Myometrial cell (primary cell): ENCODE results near the genes TMEM225, OR8B3, SPA17, CCDC15 and CHEK1.

- RAMPAGE, long total RNA, result no peak
Measured at GRCh38 chr11:123195638-123196658, 900 bp upstream of the CLMP start.

- RAMPAGE, long total RNA, result no peak
Measured at GRCh38 chr11:123299113-123299451, 104.0 kb upstream of the CLMP start.

DNA sequence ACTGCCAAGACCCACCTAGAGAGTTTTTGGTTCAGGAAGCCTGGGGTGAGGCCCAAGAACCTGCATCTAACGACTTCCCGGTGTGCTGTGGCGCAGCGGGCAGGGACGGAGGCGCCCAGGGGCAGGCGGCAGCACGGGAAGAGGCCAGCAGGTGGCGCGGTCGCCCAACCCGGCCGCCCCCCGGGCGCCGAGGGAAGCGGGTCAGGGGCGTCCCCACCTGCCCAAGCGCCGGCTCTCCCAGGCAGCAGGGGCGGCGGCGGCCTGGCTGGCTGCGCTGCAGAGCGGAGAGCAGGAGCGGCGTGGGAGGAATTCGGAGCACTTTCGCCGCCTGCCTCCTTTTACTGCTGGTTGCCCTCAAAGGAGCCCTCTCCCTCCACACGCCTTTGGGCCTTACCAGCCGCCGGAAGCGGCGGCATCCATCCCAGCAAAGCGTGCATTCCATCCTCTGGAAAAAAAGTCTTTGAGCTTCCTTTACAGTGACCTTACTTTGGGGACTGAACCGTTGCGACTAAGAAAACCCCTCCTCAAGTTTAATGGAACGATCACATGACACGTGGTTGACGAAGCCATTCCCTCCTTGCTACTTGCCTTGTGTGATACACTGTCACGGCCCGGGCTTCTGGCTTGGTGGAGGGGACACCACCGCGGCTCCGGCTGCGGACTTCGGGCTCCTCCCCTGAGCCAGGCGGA, 106.8 kb upstream of the CLMP start:
- RAMPAGE, long total RNA, result no peak

DNA sequence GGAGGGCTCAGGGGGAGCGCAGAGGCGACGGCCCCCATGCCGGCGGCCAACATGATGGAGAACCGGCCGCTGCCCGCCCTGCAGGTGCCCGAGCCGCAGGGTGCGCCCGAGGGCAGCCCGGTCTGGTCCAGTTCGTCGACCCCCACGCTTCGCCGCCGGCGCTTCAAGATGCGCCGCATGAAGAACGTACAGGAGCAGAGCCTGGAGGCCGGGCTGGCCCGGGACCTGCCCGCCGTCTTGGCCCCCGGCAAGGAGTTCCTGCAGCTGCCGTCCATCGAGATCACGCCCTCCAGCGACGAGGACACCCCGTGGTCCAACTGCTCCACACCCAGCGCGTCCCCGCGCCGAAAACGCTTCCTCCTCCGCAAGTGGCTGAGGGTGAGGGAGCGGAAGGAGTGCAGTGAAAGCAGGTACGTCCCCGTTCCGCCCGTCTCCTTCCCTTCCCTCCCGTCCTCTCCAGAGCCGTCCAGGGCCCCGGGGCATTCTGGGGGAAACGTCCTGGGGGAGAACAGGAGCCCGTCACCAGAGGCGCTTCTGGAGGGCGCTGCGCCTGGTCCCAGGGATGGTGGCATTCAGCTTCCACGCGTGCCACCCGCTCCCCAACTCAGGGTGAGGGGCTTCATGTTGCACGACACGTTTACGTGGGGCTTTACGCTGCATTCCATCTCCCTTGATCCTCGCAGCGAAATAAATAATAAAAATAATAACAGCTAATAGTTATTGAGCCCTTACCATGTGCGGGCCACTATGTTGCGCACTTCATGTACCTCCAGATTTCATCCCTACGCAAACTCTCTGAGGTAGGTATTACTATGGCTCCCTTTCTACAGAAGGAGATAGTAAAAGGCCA, 913 bp downstream of the GRAMD1B start:
- RAMPAGE, long total RNA, result no peak

GRCh38 chr11:123518543-123519803, 88.9 kb downstream of the GRAMD1B start:
- RAMPAGE, long total RNA, result no peak

GRCh38 chr11:123590190-123591302, 63.9 kb downstream of the SCN3B start:
- RAMPAGE, long total RNA, result no peak

GRCh38 chr11:123734185-123735019, 7.1 kb downstream of the ZNF202 start:
- RAMPAGE, long total RNA, result no peak

DNA sequence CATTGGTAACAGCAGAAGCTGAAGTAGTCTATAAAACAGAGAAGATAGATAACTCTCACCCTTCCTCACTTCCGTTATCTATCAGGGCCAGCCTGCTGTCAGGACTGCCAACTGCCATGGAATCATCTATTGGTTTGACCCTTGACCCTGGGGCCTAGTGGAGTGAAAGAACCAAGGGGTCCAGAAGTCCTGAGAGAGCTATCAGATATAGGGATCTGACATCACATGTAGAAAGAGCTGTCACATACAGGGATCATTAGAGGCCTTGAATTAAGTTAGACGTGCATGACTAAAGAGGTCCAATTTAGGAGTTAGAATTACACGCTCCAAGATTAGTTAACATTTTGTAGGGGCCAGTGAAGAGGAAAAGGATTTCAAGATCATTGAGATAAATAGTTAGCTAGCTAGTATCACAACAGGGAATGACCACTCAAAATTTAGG, at the start of gene TMEM225:
Gene TMEM225 (minus strand): TSS at position 136 of the 442 bp plus-strand sequence.
- RAMPAGE, long total RNA, result no peak

DNA sequence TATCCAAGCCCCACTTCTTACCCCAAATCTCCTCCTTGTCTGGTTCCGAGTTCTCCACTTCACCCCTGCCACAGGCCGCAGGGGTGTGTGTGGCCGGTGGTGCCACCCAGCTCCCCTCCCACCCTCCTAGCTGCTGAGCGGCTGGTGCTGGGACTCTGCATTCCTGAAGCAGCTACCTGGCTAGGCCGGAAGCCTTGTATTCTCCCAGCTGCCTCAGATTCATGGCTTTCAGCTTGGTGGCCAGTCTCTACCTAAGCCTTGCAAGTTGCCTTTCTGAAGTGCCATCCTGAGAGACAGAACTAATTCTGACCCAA, 690 bp downstream of the VWA5A start:
- RAMPAGE, long total RNA, result no peak

DNA sequence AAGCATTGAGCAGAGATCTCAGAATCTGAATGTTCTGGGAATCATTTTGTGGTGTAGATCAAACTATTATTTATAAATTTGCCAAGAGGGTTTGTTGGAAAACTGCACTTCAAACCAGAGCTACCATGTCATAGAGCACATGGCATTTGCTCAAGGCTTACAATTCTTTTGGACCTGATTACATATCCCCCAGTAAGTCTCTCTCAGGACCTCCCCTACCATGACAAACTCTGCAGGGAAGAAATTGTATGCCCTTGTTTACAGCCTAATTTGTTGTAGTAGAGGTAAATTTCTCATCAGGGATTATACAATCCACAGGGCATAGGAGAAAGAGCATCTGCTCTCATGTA, at the start of gene OR8B3:
Gene OR8B3 (minus strand): TSS at position 198 of the 350 bp plus-strand sequence.
- RAMPAGE, long total RNA, result no peak

- RAMPAGE, long total RNA, result start-site peak on the minus strand at chr11:124673712-124673732, 22 and 18 reads in 2 replicates; start-site peak on the plus strand at chr11:124673893-124673929, 1,199 and 1,199 reads in 2 replicates
Measured at GRCh38 chr11:124673651-124674530, at the start of gene SPA17. TSS of gene SPA17 (plus strand) at chr11:124673904.

DNA sequence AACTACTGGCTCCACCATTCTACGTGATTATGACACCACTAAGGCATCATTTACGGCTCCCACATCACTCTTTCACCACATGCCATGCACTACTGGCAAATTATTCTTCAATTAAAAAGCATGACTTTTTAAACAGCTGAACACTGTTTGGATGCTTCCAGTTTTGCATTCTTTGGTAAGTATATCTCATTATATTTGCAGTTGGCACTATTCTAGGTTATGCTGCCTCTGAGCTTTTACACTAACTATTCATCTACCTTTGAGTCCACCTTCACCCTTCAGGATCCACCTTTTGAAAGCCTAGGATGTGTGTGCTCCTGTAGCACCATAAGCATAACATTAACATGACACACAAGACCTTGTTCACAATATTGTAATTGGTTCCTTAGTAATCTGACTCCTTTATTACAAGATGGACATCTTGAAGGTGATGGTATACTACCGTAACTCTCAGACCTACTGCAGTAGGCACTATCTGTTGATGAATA, 7.9 kb downstream of the MSANTD2 start:
- RAMPAGE, long total RNA, result no peak

GRCh38 chr11:124799296-124800266, 625 bp downstream of the MSANTD2 start:
- RAMPAGE, long total RNA, result no peak

GRCh38 chr11:124879661-124880635, 14.7 kb downstream of the ROBO3 start:
- RAMPAGE, long total RNA, result no peak

DNA sequence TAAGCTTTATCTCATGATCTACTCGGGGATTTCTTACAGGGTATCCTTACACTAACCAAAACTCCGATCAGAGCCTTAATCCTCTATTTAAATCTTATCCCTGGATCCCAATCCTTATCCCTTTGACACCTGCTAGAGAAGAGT, 262 bp upstream of the ROBO4 start:
- RAMPAGE, long total RNA, result no peak

DNA sequence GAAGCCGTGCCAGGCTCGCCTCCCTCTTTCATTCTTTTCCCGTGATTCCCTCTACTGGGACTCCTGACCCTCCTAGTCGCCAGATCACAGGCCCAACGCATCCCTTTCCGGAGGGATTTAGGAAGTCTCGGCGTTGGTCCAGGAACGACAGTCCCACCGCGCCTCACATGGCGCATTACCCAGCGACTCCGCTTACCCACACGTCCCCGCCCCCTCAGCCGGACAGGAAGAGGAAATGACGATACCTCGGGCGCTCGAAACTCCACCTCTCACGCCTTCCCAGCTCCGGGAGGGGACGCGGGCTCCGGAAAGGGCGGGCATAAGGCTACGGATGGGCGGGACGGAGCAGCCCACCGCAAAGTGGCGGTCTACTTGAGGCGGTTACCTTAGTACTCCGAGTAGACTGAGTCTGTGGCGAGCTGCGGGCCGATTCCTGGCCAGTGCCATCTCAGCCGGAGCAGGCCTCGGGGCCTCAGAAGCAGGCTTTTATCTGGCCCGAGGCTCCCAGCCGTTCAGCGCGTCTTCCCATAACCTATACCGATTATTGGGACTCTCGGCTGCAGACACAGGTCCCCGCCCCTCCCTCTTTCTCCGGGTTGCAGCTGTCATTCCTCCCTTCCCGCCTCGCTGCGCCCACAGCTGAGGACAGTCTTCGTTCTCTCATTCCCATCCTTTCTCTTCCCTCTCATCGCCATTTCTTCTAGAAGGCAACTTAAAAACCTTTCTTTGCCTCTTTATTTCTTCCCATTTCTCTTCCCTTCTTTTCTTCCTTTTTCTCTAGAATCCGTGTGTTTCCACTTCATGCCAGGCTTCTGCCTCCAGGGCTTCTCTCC, at the start of gene CCDC15:
Gene CCDC15 (plus strand): TSS at position 401 of the 833 bp plus-strand sequence.
- RAMPAGE, long total RNA, result start-site peak on the plus strand centred at position 357 of the sequence, 91 bp wide, 57 and 64 reads in 2 replicates

GRCh38 chr11:125163236-125164372, 947 bp upstream of the PKNOX2 start:
- RAMPAGE, long total RNA, result no peak

GRCh38 chr11:125253913-125254390, 89.4 kb downstream of the PKNOX2 start:
- RAMPAGE, long total RNA, result no peak

DNA sequence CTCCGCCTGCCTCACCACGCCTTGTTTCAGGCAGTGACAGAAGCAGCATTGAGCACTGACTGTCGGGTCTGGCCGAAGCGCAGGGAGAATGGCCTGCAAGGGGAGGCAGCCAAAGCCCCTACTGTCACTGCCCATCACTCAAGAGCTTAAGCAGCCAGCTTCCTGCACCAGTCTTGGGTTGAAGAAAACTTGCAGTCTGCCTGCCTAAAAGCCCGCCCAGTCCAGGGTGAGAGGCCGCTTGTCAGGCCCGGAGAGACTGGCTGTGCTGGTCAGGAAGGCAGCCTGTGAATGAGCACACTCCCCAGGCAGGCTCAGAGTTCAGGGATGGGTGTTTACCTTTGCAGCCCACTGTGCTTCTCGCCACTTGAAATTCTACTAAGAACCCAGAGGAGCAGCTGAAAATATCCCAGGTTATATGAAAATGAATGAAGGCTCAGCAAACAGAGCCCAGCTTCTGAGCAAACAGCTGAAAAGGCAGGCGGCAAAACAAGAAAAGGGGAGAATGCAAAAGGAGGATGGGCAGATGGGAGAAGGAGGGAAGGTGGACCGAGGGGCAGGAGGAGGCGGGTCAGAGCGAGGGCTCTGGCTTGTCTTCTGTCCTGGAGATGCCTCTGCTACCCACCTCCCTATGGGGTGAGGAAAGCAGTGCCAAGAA, 108.4 kb downstream of the PKNOX2 start:
- RAMPAGE, long total RNA, result no peak

- RAMPAGE, long total RNA, result start-site peak on the minus strand at chr11:125625873-125625884, 87 and 14 reads in 2 replicates
Measured at GRCh38 chr11:125624968-125626033, at the start of gene CHEK1. TSS of gene CHEK1 (plus strand) at chr11:125625163.